Aorta (tissue), 1 donor: ENCODE measurements around the genes LZTS3, CENPB, PRND and CDS2.

GRCh38 chr20:3173318-3174230, at the start of gene LZTS3:
Gene LZTS3, minus strand, starts transcription at chr20:3173549.
- PRO-cap = no peak

- PRO-cap = no peak
Observed at GRCh38 chr20:3362106-3362837, 45.2 kb downstream of the DNAAF9 start.

- PRO-cap = no peak
Observed at GRCh38 chr20:3679408-3679682, 2.5 kb downstream of the ADAM33 start.

DNA sequence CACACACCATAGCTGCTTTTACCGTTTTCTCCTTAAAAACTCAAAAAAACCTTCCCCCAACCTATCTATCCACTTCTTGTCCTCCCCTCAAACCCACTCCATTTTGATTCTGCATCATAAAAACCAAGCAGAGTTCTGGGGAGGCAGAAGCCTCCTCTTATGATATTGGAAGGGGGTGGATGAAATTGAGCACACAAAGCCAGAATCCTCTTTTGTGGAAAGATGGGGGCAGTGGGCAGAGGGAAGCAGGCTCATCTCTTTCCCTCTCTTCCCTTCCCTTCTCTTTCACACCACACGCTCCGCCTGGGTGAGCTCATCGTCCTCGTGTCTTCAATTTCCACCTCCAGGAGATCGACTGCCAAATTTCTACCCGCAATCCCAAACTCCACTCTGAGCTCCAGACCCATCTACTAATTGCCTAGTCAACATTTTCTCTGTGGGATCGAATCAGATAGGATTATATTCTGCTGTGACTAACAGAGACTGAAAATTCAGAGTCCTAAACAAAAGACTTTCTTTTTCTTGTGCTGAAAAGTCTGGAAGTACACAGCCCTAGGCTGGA, 5.2 kb upstream of the HSPA12B start:
- PRO-cap = no peak

- PRO-cap = bidirectional peak, plus-strand start at chr20:3786971, minus-strand start at chr20:3786745
Observed at GRCh38 chr20:3786582-3787283, at the start of gene CENPB. Gene CENPB, minus strand, starts transcription at chr20:3786740.

GRCh38 chr20:3907444-3908067, 18.4 kb downstream of the PANK2 start:
- PRO-cap = no peak

DNA sequence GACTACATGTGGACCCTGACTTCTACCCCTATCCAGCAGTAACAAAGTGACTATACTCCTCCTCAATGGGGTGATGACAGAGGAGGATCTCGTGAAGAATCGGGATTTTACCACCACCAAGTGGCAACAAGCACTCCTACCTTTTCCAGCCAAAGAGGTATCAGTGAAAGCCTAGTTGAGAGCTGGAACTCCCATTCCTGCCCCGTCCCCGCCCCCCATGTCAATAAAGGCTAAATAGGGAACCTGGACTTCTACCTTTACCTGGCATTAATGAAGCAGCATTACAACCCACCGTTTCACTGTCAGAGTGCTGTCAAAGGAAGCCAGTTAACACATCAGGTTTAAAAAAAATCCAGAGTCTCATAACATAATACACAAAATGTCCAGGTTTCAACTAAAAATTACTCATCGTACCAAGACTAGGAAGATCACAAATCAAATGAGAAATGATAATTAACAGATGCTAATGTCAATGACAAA, 45.3 kb downstream of the RNF24 start:
- PRO-cap = no peak

- PRO-cap = no peak
Observed at GRCh38 chr20:3980034-3980589, 35.2 kb downstream of the RNF24 start.

GRCh38 chr20:4150134-4150544, 1.5 kb downstream of the SMOX start:
- PRO-cap = unidirectional peak, minus-strand start at chr20:4150287

DNA sequence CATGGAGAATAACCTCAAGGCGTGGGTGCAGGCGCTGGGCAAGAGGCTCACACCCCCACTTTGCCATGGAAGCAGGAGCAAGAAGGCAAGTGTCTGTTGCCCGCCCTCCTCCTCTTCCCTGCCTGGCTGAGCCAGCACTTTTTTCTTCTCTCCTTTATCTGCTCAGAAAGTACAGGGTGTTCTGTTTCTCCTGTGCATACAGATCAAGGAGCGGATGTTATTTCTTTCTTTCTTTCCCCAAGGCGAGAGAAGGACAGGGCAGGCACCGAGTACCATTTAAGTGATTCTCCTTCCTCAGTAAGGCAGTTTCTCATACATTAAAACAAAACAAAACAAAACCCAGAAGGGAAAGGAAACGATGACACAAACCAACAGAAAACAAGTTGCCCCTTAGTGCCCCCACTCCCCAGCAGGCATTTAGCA, 22.3 kb downstream of the SMOX start:
- PRO-cap = no peak

DNA sequence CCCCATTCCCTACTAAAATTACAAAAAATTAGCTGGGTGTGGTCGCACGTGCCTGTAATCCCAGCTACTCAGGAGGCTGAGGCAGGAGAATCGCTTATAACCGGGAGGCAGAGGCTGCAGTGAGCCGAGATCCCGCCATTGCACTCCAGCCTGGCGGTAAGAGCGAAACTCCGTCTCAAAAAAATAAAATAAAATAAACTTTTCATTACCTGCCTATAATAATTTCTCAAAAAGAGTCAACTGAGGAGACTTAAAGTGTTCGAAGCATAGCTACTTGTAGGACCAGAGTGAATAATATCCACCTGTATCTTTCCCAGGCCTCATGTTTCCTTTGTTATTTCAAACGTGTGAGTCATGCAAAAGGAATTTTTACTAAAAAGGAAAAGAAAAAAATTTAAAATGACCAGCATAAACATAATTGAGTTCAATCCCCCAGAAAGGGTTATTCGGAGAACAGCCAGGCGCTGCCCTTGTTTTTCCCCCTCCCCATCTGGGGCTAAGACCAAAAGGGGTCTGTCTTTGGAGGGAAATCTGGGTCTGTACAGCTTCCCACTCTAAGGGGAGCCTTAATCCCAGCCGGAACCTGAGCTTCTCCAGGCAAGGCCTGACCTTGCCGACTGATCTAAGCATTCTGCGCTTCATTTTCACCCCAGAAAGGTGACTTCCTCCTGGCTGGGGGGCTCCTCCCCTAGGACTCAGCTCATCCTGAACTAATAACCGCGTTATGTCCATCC, 17.5 kb downstream of the PRNP start:
- PRO-cap = no peak

- PRO-cap = no peak
Observed at GRCh38 chr20:4721522-4722364, at the start of gene PRND. Gene PRND, plus strand, starts transcription at chr20:4721909.

GRCh38 chr20:4814604-4815428, 8.6 kb downstream of the RASSF2 start:
- PRO-cap = no peak

- PRO-cap = no peak
Observed at GRCh38 chr20:4829447-4830104, 6.2 kb upstream of the RASSF2 start.

DNA sequence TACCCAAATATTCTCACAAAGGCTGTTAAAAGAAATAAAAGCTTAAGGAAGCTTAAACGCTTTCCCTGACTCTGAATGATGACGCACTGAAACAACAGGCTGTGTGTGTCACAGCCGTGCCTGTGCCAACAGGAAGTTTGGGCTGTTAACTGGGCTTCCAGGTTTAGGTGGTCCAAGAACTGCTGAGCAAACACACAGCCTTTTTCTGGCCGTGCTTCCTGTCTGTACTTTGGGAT, 75.2 kb downstream of the SLC23A2 start:
- PRO-cap = no peak

DNA sequence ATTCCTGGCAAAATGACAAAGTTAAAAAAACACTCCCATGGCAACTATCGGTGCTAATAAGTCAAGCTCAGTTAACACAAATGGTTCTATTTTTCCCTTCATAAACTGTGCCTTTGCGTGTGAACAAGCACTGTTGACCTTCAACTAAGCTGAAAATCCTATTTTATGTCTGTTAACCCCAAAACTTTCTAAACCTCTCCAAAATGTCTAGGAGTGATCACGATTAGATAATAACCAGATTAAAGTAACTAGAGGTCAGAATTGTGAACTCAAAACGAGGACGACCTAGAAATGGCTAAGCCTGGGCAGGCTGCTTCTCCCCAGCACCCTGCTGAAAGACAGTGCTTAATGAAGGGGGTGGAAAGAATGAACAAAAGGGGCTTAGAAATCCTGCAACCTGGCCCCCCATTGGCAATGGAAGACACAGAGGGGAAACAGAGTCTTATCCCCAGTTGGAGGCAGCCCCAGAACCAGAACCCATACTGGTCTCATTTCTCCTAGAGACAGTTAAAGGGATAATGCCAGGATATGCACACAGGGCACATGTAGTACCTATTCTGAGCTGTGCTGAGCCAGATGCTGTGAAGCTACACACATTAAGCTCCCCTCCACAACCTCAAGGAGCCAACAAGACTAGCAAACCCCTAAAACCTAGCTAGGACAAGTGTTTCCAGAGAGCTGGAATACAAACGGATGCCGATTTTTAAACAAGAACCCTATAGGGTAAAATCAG, 23.0 kb downstream of the SLC23A2 start:
- PRO-cap = no peak

GRCh38 chr20:4989366-4990008, 11.8 kb downstream of the SLC23A2 start:
- PRO-cap = no peak

DNA sequence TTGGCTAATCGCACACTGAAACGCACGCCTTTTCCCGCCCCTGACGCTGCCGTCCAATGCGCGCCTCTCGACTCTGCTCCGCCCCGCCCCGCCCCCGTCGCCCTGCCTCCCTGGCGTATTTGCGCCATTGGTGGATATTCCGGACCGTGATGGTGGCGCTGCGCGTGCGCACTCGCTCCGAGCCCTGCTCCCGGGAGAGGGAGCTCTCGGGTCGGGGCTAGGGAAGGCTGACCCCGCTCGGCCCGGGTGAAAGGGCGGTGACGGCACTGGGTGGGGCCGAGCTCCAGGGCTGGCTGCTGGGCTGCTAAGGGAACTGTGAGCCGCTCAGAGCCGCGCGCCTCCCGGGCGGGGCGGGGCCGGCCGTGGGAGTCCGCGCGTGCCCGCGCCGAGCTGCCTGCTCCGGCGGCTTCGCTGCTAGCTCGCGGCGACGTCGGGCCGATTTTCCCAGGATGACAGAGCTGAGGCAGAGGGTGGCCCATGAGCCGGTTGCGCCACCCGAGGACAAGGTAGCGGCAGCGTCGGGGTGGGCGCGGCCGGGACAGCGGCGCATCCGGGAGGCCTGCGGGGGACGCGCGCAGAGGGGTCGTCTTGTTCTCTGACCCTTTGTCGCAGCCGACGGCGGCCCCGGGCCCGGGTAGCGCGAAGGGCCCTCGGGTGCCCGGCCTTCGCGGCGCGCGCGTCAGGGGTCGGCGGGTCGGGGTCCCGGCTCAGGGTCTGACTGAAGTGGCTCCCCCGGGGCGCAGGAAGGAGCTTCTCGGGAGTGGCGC, at the start of gene CDS2:
TSS of gene CDS2 (plus strand) at position 365 of the 767 bp plus-strand sequence.
- PRO-cap = bidirectional peak, plus-strand start at position 185 of the sequence, minus-strand start outside the sequence; unidirectional peak, plus-strand start at position 327 of the sequence

GRCh38 chr20:5146798-5147538, 20.2 kb downstream of the CDS2 start:
- PRO-cap = no peak

DNA sequence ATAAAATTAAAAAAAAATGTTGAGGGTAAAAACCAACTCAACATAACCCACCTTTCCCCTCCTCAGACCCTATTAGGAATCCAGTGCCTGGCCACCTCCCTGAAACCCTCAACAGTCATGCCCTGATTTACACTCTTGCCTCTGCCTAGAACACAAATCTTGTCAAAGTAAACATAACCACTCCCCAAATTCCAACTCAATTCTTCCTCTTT, 58.7 kb downstream of the GPCPD1 start:
- PRO-cap = no peak